Left cardiac atrium (tissue), 1 donor: ENCODE data around the genes LRCH1, HTR2A, TRIM13 and KCNRG.

GRCh38 chr13:46354511-46355429, 32.3 kb downstream of the RUBCNL start:
- PRO-cap, result no peak

GRCh38 chr13:46384617-46385583, 2.2 kb downstream of the RUBCNL start:
- PRO-cap, result no peak

GRCh38 chr13:46389337-46390606, 2.7 kb upstream of the RUBCNL start:
- PRO-cap, result no peak

DNA sequence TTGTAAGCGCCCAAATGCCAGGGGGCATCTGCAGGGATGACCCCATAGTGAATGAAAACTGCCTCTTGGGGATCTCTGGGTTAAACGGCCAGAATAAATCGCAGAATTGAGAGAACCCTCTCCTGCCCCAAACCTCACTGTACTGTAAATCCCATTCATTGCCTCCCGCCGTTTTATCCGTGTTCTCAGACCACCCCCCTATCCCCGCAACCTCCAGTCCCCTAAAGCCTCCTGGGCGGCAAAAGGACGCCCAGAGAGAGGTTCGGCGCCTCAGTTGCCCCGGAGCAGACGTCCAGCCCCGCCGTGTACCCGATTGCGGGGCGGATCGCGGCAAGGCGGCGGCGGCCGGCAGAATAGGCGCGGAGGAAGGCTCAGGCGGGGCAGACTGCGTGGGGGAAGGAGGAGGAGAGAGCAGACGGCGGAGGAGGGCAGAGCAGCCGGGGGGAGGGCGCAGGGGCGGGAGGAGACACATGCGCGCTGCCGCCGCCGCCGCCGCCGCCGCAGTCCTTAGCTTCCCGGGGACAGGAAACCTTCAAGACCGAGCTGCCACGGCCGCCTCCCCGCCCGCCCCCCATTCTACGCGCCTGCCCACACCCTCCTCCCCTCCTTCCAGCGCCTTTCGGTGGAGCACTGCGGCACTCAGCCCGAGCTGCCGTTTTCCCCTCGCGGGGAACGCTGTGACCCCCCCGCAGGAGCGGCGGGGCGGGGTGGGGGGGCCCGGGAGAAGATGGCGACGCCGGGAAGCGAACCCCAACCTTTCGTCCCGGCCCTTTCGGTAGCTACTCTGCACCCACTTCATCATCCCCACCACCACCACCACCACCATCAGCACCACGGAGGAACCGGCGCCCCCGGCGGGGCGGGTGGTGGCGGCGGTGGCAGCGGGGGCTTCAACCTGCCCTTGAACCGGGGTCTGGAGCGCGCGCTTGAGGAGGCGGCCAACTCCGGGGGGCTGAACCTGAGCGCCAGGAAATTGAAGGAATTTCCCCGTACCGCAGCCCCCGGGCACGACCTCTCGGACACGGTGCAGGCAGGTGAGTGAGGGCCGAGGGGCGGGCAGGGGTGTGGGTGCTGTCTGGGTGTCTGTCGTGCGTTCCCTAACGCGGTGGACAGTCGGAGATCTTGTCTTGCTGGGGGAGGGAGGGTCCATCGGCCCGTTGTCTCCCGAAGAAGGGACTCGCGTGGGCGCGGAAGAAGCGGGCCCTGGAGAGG, at the start of gene LRCH1:
Gene LRCH1, plus strand, starts transcription at position 501 of the 1,212 bp plus-strand sequence.
- PRO-cap, result bidirectional peak, plus-strand start at position 510 of the sequence, minus-strand start at position 509 of the sequence

DNA sequence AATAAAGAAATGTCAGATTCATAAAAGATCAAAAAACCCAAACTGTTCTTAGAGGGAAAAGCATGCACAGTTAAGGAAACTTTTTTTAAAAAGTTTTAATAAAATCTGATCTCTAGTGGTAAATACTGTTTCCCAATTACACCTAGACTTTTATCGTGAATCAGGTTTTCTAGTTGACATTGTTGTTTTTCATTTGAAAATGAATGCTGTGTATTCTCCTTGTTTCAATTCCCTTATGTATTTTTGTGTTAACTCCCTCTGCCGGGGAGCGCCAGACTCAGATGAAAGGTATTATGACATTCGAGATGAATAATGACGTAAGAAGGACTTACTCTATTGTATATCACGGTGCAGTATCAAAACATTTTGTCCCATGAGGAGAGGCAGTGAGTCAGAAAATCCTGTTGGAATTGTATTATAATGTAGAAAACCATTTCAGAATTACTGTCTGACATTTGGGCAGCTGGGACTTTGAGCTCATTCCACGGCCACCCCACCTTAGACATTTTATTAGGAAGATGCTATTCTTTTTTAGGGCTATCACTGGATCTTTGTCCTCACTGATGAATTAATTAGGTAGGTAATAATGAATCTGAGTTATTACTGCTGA, 61.6 kb downstream of the LRCH1 start:
- PRO-cap, result no peak

GRCh38 chr13:46622655-46623292, 69.8 kb downstream of the LRCH1 start:
- PRO-cap, result no peak

DNA sequence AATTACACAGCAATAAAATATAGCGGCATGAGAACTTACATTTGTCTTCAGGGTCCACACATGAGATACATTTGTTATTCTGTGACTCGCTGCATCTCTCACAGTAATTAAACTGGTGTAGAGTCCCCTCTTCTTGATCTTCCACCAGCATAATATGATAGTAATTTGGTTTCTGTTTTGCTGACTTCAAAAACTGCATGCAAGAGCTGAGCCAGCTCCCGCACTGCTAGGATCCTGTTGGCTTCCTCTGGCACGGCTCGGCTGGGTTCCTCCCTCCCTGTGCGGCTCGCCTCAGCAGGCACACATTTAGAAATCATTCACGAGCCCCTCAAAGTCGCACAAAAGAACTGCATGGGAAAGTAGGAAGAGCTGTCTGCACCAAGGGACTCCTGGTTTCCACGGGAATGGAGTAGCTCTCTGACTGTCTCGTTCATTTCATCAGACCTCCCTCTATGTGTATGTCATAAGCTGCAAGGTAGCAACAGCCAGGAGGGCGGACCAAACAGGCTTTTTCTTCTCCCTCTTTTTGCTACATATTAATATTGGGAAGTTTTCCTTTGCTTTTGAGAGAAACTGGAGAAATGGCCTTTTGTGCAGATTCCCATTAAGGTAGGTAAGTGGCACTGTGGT, at the start of gene HTR2A:
Gene HTR2A, minus strand, starts transcription at position 419 of the 630 bp plus-strand sequence.
- PRO-cap, result no peak

DNA sequence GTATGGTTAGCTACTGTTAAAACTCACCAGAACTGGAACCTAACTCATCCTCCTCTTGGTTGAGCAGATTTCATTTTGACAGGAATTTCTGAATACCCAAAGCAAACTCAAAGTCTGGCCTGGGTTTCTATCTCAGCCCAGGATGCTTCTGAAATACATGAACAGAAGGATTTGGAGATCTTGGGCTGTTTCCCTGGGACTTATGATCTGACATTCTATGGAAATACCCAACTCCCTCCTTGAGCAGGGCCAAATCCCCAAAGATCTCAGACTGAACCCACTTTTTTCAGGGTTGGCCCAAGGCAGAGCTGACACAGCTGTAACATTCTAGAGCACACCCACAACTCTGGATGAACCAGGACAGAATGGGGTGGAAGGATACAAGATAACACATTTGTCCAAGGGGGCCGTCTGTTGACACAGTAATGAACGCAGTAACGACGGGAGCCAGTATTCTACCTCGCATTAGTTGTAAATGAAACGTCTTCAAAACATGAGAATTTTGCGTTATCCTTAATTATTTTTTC, 1.0 kb upstream of the ITM2B start:
- PRO-cap, result no peak

DNA sequence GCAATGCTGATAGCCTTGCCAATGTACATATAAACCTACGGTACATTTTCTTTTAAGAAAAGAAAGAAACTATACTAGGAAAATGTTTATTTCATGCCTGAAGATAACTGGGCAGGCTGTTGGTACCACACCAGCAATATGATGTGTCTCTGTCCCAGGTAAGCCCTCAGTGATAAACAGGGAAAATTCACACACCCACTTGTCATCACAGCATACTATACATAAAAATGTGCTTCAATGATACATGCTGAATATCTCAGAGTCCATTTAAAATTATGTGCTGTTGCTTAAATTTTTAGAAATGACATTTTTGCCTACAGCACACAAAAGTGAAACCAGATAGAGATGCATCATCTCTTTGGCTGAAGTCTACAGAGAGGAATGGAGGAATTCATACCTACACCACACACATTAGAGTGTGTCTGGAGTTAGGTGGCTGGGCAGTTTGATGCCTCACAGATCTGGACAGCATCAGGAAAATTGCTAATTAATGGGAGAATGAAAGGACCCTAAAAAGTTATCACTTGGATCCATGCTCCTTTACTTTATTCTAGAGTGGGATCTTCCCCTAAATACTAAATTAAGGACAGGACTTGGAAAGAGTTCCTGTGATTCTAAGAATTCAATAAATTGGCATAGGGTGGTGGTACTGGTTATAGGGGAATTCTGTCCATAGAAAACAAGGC, 41.5 kb downstream of the RCBTB2 start:
- PRO-cap, result no peak

GRCh38 chr13:48577050-48577406, 44.1 kb upstream of the RCBTB2 start:
- PRO-cap, result no peak

GRCh38 chr13:48979082-48979592, 3.4 kb downstream of the FNDC3A start:
- PRO-cap, result no peak

- PRO-cap, result no peak
Measured at GRCh38 chr13:49113006-49113453, 107.1 kb upstream of the MLNR start.

GRCh38 chr13:49136275-49136791, 83.8 kb upstream of the MLNR start:
- PRO-cap, result no peak

- PRO-cap, result no peak
Measured at GRCh38 chr13:49443670-49443866, 296 bp downstream of the CAB39L start.

DNA sequence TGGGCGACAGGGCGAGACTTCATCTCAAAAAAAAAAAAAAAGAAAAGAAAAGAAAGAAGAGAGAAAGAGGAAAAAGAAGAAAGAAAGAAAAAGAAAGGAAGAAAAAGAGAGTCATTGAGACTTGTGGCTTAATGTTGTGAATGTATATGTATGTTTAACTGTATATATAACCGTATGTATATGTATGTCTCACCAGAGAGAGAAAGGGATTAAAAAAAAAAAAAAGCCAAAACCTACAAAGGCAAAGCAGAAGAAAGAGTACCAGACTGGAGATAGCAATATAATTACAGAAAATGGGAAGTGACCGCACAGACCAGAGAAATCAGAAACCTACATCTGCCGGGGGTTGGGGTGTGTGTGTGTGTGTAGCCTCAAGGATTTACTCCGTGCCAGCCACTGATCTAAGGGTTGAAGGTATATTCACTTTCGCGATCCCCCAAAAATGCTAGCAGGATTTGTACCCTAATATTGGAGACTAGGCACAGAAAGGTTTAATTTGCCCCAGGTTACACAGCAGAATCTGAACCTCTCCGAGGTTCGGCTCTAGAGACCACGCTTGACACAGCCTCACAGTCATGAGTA, 14.7 kb downstream of the ARL11 start:
- PRO-cap, result no peak

- PRO-cap, result no peak
Measured at GRCh38 chr13:49847835-49848404, 55.4 kb upstream of the KPNA3 start.

GRCh38 chr13:49938830-49939626, 2.9 kb upstream of the SPRYD7 start:
- PRO-cap, result no peak

- PRO-cap, result bidirectional peak, plus-strand start at chr13:49997049, minus-strand start at chr13:49996632; unidirectional peak, minus-strand start at chr13:49997427; unidirectional peak, minus-strand start at chr13:49997473
Measured at GRCh38 chr13:49996945-49997804, at the start of gene TRIM13. TRIM13 (plus strand) TSS chr13:49997042.

DNA sequence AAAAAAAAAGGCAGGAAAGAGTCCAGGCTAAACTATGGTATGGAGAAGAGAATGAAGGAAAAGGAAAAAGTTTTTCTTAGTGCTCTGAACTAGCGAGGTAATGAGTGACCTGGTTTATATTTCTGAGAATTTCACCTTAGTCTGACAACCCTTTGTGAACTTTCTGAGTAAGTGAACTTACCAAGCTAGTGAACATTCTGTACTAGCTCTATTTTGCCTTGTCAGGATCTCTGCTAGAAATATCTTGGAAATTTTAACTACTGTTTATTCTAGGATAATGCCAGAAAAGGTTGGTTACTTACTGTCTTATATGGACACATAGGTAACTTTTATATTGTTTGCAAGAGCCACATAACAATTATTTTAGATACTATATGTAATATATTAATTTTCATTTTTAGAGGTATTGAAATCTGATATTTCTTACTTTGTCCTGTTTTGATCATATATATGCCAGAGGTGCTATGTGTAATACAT, 4.5 kb downstream of the TRIM13 start:
- PRO-cap, result no peak

DNA sequence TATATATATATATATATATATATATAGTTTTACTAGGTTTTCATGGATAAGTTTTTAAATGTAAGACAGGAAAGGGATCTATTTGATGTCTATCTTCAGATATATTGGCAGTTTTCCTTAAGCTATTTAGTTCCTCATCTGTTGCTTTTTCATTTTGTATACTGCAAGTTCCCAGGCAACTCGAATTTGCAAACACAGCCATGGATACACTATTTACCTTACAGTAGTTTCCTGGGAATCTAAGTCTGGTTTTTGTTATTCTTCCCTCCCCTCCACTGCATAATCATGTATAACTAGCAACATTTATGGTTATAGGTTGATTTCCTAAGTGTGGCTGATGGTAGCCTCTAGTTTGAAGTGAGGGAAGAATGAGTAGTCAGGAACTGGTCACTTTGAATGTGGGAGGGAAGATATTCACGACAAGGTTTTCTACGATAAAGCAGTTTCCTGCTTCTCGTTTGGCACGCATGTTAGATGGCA, at the start of gene KCNRG:
Gene KCNRG, plus strand, starts transcription at position 319 of the 480 bp plus-strand sequence.
- PRO-cap, result no peak